Metanephros (tissue), 2 donors: ENCODE measurements around the genes JAML and IFT46.

DNA sequence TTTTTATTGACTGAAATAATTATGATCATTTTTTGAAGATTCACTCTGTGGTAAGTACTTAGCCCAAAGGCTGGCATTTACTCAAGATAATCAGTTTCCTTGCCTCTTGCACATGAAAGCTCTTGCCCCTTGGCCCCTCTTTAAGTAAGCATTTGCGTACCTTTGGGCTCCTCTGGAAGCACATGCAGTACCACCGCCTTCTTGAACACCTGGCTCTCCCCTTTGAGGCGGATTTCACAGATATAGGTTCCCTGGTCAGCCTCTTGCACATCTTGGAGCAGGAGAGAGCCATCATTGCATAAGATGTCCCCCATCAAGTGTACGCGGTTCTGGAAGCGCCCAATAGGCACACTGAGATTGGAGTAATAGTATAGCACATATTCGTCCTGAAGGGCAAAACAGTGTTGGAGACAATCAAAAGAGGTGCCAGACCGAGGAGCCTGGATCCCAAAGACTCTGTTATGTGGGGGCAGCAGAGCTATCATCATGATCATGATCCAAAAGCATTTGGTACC lies 14.4 kb downstream of the JAML start:
- RAMPAGE, long total RNA, result no peak

GRCh38 chr11:118224463-118225439 lies at the start of gene JAML:
Gene JAML (minus strand): TSS chr11:118225011.
- RAMPAGE, long total RNA, result no peak

DNA sequence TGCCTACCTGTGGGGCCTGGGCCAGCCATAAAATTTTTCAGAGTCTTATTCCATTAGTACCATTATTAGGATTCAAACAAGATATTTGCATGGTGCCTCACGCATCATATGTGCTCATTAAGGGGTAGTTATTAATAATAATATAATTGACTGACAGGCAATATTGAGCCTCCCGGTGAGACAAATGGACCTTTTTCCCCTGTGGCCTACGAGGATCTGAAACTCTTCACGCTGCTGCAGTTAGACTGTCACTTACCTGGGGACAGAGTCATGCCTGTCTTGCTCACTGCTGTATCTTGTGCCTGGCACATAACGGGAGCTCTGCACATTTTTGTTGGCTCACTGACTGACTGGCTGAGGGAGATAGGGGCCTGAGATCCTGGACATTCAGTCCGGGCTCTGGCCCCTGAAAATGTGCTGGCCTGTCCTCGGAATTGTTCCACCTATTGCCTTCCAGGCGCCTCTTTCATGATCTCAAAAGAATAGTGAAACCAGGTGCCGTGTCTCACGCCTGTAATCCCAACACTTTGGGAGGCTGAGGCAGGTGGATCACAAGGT lies 696 bp upstream of the CD3D start:
- RAMPAGE, long total RNA, result no peak

DNA sequence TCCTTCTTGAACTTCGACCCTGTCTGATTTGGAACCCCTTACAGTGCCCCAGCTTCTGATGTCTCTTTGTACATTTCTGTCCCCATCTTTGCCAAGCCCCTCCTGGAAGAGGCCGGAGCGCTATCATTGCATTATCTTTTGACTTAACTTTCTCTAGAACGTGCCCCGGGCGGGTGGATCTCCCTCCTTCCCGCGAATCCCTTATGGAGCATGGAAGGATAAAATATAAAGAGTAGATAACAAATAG lies 339 bp downstream of the UBE4A start:
- RAMPAGE, long total RNA, result no peak

DNA sequence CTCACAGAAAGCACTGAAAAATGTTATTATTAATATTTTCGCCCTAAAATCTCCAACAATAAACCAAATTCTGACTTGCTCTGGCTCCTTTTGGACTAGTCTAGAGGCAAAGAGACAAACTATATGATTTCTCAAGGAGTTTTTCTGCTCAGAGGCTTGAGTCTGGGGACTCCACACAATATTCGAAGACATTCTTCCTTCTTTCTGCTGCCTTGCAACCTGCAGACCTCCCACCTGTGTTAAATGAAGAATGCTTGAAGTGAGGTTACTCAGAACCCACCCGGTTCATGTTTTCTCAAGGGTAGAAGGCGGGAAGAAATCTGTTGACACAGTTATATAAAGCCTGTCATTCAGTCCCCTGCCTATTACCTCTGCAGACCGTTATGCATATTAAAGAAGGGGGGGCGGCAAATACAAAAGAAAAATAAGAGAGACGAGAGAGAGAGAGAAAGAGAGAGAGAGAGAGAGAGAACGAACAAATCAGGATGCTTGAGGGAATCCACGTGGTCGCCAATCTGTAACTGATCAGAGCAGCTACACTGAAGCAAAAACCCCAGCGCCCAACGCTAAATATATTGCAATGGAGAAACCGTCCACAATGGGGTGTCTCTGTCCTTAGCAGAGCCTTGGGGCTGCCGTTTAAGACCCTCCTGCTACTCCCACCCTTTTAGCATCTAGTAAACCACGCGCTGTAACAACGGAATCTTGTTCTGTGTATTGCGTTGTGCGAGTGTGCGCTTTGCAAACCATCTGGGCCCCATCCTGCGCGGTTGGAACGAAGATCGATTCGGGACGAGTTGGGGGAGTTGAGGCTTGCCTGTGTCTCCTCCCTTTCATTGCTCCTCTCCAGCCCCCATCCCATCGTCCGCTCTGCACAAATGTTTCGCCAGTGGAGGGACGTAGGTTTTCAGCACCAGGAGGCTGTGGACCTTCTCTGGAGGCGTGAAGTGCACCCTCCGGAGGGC lies 2.0 kb upstream of the KMT2A start:
- RAMPAGE, long total RNA, result no peak

GRCh38 chr11:118434988-118435834 lies 1.1 kb upstream of the KMT2A start:
- RAMPAGE, long total RNA, result no peak

GRCh38 chr11:118473250-118474351 lies 37.3 kb downstream of the KMT2A start:
- RAMPAGE, long total RNA, result no peak

- RAMPAGE, long total RNA, result no peak
Measured at GRCh38 chr11:118519261-118519947, 7.9 kb upstream of the TTC36 start.

GRCh38 chr11:118522254-118522841 lies 4.9 kb upstream of the TTC36 start:
- RAMPAGE, long total RNA, result no peak

DNA sequence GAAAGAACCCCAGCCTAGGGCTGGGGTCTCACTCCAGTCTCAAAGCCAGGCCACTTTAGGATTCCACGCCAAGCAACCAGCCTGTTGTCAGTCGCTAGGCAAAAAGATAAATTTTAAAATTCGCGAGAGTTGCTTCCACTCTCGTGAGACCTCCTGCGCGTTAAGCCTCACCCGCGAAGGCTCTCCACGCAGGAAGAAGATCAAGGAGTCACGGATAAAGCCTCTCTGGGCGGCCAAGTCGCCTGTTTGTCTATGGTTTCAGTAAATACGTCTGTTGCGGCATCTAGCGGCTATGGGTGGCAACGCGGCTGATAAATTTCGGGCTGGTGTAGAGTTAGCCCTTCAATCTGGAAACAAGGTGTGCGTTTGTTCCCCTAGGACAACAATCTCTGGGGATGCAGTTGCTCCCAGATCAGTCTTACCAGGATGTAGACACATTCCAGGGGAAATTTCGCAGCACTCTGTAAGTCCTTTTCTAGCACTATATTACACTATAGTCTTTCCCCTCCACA lies at the start of gene IFT46:
TSS of gene IFT46 (minus strand) at position 108 of the 512 bp plus-strand sequence.
- RAMPAGE, long total RNA, result no peak

GRCh38 chr11:118592580-118593096 lies 14.8 kb upstream of the PHLDB1 start:
- RAMPAGE, long total RNA, result no peak

DNA sequence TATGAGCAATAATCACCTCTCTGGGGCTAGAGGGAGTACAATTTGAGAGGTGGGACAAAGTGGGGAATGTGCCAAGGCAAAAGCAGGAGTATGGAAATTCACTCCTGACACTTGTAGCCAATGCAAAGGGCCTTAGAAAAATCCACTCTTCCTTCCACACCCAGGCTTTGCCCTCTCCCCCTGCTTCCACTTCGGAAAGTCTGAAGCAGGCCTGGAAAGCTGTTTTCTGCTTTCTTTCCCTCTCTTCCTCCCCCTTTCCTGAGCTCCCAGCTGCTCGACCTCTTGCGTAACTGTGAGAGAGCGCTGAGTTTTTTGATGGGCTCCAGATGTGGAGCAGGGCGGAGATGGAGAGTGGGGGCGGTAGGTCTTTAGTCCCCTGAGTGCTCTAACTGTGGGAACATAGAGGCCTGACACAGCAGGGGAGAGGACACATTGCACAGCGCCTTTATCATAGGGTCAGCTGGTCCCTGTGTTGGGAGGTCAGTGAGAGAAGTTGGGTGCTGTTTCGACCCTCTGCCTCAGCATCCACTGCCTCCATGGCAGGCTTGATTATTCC lies 2.0 kb upstream of the PHLDB1 start:
- RAMPAGE, long total RNA, result no peak

GRCh38 chr11:118660731-118661667 lies 18.5 kb downstream of the TREH start:
- RAMPAGE, long total RNA, result no peak

GRCh38 chr11:118719032-118719761 lies 39.7 kb upstream of the TREH start:
- RAMPAGE, long total RNA, result no peak

GRCh38 chr11:118784212-118784704 lies 6.7 kb downstream of the DDX6 start:
- RAMPAGE, long total RNA, result no peak

DNA sequence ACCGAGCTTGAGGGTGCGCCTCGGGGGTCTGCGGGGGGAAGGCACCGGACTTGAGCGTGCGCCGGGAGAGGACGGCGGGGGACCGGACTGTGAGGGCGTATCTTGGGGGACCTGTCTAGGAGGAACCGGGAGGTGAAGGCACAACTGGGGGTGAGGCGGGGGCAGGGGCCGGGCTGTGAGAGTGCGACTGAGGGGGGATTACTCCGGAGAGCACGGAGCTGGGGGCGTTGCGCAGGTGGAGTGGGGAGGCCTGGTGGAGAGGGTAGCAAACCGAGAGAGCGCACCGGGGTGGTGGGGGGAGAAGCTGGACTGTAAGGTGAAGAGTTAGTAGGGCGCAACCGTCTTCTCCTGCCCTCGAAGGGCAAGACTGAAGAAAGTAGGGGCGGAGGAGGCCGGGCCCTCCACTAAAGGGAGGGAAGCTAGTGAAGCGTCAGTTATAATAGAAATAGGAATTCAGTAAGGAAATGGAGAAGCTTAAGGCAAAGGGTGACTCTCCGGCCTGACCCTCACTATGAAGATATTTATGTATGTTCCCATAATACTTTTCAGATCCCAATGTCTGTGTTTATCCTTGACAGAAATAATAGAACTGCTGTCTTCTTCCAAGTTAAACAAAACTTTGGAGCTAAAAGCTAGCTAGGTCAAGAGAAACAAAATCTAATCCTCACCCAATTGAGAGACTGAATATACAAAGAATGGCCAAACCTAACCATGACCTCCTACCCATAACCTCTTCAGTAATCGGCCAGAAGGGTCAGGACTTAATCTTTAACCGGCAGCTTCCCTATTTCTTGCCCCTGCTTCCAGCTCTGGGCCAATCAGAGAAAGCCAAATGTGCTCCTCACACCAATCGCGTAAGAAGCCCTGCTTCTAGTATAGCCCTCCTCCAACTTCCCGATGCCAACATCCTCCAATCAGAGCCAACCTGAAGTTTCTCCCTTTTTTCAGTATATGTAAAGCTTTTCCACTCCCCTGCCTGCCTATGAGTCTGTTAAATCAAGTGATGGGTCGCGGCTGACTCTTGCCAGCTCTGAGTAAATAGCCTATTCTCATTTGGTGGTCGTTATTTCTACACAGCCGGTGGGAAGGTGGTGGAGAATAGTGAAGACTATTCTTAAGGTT lies 1.5 kb upstream of the DDX6 start:
- RAMPAGE, long total RNA, result no peak

DNA sequence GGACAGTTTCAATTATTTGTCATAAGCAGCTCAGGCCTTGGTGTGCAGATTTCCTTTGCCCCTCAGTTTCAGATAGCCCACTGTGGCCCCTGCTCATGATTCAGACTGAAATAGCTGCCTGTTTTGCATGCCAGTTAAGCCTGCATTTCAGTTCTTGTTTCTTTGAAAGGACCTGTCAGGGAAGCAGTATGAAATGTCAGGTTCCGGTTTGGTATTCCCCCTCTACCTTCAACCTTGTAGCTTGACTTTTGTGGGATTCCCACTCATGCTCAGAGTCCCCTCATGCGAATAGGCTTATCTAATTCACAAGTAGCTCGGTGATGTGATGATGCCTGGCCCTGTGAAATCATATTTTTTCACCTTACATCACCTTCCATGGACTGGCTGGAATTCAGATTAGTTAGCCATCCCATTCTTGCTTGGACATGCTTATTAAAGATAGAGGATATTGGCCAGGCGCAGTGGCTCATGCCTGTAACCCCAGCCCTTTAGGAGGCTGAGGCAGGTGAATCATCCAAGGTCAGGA lies 30.0 kb upstream of the DDX6 start:
- RAMPAGE, long total RNA, result no peak

DNA sequence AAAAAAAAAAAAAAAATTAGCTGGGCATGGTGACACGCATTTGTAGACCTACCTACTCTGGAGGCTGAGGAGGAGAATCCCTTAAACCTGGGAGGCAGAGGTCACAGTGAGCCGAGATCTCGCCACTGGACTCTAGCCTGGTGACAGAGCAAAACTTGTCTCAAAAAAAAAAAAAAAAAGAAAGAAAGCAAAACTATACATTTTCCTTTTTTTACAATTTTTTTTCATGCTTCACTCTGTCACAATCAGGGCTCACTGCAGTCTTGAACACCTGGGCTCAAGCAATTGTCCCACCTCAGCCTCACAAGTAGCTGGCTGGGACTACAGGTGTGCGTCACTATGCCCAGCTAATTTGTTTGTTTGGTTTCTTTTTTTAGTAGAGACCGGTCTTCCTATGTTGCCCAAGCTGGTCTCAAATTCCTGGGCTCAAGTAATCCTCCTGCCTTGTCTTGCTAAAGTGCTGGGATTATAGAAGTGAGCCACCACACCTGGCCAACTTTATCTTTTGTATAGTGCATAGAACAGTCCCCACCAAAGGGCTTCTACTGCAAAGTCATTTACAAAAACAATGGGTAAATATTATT lies 15.1 kb upstream of the CXCR5 start:
- RAMPAGE, long total RNA, result no peak

GRCh38 chr11:118886481-118887288 lies 3.0 kb downstream of the CXCR5 start:
- RAMPAGE, long total RNA, result no peak

- RAMPAGE, long total RNA, result no peak
Measured at GRCh38 chr11:119049646-119049895, 7.4 kb downstream of the HYOU1 start.